Metanephros (tissue), 2 donors: ENCODE data around the genes PLET1 and NXPE4.

DNA sequence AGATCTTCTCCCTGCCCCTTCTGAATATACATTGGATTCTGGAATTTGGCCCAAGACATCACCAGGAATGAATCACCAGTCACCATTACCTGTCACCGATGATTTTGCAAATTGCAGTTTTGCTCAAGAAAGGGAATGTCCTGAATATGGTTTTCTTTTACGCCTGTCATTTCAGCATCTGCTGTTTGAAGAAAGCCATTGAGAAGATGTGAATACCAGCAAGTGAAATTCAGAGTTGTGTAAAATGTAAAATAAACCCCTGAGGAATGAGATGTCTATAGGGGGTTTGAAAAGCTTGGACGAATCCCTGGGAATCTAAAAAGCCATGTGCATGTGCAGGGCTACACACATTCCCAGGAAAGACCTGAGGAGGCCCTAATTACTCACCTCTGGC, at the start of gene PLET1:
TSS of gene PLET1 (minus strand) at position 171 of the 394 bp plus-strand sequence.
- RAMPAGE, long total RNA = no peak

DNA sequence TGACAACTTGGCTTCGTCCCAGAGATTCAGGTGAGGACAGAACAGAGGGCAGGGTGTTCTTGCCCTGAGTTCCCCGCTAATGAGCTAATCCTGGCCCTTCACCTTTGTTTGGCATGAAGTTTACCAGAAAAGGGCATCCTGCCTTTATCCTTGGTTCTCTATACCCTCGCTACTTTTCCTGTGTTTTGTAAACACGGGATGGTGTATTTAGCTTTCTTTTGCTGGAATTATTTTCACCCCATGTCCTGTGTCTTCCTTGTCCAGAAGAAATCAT, 10.4 kb upstream of the PLET1 start:
- RAMPAGE, long total RNA = no peak

DNA sequence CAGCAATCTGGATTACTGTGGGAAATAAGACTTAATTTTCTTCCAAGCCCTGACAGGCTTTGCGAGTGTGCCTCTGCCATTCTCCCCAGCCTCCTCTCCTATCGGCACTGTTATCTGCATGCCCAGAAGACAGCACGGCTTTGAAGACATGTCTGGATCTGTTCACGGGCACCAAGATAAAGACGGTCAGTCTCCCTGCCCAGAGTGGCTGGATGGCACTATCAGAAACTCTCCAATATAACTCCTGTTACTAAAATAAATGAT, 182.7 kb upstream of the NCAM1 start:
- RAMPAGE, long total RNA = no peak

GRCh38 chr11:112950192-112950568, 11.0 kb upstream of the NCAM1 start:
- RAMPAGE, long total RNA = no peak

GRCh38 chr11:112962133-112962722, 1.0 kb downstream of the NCAM1 start:
- RAMPAGE, long total RNA = no peak

DNA sequence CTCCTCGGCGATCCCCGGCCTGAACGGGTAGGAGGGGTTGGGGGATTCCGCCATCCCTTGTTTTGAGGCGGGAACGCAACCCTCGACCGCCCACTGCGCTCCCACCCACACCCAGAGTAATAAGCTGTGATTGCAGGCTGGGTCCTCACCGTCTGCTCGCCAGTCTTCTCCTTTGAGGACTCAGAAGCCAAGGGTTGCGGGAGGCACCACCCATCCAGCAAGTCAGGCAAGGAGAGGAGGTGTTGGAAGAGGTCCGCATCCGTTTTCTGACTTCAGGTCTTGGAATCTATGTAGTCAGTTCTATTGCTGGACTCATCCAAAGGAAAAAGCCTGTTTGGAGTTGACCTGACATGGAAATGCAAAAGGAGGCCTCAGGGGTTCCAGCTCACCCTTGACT, 309 bp upstream of the DRD2 start:
- RAMPAGE, long total RNA = no peak

- RAMPAGE, long total RNA = no peak
Measured at GRCh38 chr11:113873188-113873646, 2.2 kb downstream of the USP28 start.

GRCh38 chr11:114073200-114074465, 14.1 kb downstream of the ZBTB16 start:
- RAMPAGE, long total RNA = no peak

DNA sequence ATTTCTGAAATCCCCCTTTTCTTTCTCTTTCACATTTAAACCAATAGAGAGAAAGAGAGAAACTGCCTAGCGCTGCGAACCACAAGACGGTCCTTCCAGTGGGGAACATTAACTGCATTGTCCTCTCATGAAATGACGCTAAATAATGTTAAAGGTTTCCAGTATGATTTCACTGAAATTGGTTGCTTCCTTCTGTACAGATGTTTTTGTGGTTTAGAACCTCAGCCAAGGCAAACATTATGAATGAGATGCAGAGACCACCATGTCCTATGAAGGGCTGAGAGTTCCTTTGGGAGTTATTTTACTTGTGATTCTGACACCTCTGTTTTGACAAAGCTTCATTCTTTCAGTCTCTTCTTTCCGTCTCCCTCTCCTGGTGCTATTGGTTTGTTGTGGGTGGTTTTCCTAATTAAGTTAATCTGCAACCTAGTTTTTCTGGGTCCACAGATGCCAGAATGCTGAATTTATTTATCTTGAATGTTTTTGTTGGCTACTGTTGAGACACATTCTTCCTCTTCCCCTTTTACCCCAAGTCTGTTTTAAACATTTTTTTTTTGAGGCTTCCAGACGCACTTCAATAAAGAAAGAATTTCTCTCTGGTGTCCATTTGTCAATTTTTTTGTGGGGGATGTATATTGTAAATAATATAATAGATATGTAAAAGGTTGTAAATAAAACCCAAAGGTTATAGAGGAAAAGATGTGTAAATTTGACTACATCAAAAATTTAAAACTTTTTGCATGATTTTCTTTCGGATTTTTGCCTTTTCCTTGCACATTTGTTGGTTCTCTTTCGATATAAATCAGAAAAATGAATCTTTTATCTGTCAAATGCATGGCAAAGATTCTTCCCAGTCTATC, 52.1 kb downstream of the ZBTB16 start:
- RAMPAGE, long total RNA = no peak

GRCh38 chr11:114128032-114129095, 68.9 kb downstream of the ZBTB16 start:
- RAMPAGE, long total RNA = no peak

DNA sequence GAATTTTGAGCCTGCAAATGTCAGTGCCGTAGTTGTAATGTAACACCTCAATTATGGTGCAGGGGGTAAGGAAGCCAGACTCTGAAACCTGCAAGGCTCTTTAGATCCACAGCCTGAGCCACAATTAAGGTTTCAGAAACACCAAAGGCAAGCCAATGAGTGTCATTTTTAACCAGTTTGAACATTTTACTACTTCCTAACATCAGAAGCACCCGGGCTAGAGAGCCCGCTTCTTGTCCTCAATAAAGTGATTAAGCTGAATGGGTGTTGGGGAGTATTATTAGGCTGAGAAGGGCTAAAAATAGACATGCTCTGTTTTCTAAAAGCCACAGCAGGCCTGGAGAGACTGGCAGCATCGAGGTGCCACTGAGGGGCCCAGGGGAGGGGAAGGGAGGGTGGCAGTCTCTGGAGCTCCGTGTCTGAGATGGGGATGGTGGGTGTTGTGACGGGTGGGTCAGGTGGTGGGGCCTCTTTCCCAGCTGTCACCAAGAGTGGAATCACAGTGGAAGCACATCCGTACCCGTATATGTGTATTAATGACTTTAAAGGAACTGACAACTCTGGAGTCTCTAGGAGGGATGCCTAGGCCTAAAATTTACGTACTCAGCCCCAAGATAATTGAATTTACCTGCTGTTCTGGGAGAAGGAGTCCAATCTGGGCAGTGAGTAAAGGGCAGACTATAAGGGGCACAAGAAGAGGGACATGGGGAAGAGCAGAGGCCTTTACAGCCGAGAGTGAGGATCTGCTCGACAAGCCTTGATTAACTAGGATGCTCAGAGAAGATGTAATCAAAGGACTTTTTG, 113.7 kb downstream of the ZBTB16 start:
- RAMPAGE, long total RNA = no peak

DNA sequence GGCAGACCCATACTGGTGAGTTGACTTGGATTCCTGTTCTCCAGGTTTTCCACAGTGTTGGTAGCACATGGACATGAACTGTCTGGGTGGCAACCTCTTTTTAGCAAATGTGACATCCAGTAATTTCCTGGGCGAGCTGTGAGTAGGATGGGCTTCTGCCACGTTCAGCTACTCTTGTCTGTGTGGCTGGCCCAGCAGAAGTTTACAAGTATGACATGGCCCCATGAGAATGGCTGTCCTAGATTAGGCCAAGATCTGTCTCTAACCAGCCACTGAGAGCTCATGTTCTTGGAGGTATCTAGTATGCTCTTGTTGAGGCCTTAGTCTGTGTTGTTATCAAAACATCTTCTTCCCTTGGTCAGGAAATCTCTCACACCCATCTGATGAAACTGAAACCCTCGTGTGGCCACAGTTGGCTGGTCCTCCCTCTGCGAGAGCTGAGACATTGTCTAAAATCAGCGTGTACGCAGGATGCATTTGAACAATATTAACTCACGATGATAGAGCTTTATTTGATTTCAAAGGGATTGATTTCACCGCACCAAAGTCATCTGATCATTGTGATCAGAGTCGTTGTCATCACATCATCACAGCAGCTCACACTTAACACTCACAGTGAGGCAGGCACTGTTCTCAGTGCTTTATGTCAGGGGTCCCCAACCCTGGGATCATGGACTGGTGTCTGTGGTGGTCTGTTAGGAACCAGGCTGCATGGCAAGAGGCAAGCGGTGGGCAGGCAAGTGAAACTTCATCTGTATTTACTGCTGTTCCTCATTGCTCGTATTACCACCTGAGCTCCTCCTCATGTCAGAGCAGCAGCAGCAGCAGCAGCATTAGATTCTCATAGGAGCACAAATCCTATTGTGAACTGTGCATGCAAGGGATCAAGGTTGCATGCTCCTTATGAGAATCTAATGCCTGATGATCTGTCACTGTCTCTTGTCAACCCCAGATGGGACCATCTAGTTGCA, 108.9 kb upstream of the NNMT start:
- RAMPAGE, long total RNA = no peak

- RAMPAGE, long total RNA = no peak
Measured at GRCh38 chr11:114200223-114201083, 95.7 kb upstream of the NNMT start.

DNA sequence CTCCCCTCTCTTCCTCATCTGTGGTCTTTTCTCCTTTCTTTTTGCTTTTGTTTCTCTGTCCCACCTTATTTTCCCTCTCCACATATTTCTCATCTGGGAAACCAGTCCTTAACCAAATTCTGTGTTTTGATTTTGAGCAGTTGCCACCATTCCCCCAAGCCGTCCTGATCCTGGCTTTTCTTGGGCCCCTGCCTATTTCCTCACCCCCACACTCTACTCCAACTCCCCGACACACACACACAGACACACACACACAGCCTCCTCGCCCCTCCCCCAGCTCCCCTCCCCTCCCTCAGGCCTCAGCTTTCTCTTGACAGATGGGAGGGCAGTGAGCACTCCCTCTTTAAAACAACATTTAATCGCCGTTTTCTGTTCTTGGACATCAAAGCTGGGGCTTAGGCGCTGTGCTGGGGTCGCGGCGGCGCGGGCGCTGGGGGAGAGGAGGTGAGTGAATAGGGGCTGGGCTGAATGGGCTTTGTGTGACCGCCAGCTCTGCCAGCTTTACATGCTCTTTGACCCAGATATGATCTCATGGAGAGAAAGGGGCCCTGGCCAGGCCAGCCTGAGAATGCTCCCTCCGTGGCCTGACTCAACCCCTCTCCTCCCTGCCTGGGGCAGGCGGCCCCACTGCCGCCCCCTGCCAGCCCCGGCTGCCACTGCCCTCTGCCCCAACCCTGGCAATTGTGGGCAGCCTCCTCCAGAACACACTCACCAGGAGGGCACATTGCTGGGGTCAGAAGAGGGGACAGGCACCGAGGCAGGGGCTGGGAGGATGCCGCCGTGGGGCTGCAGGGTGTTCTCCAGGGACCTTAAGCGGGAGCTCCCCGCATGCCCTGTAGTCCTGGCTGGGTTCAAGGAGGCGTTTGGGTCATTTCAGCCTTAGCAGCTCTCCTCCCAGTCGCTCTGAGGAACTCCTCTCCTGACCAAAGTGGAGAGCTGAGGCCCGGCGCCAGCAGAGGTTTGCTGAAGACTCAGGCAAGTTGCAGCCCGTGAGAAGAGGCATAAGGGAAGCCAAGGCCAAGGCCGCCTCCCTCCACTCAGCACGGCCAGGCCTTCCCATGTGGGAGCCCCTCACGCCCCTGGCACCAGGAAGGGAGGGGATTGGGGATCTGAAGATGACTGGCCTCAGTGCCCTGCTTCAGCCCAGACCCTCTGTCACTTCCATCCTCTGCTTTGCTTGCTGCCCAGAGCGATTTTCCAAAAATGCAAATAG, 38.4 kb upstream of the NNMT start:
- RAMPAGE, long total RNA = no peak

DNA sequence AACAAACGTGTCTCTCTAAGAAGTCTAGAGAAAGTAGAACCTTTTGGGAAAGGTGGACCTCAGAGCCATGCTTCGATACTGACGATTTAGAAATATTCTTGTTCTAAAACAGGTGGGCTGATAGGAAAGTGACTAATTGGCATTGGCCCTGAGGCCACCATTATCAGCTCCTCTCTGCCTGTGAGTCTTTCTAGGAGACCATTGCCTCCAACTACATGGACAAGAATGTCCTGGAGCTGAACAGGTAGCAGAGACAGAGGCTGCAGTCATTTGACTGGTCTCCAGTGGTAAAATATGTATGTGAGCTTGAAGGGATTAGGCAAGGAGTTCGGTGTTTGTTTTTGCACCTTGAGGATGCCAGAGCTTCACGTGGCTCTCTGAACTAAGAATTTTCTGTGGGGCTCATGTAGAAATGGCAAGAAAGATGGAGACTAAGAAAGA, 22.0 kb upstream of the NNMT start:
- RAMPAGE, long total RNA = no peak

GRCh38 chr11:114595470-114596144, at the start of gene NXPE4:
NXPE4 (minus strand) TSS chr11:114595786.
- RAMPAGE, long total RNA = no peak

DNA sequence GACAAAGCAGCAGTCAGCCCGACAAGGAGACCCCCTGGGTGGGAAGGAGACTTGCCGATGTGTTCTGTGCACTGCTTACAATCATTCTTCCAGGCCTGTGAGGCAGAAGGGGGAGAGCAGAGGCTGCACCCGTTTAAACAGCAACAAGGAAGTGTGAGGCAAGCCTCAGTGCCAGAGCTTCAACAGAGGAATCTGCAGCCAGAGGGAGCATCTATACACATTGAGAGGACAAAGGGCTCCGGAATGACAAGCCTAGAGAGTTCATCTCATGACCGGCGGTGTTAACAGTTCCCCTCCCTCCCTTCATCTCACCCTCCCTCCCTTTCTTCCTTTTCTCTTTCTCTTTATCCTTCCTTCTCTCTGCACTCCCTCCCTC, 121.2 kb downstream of the NXPE2 start:
- RAMPAGE, long total RNA = no peak

DNA sequence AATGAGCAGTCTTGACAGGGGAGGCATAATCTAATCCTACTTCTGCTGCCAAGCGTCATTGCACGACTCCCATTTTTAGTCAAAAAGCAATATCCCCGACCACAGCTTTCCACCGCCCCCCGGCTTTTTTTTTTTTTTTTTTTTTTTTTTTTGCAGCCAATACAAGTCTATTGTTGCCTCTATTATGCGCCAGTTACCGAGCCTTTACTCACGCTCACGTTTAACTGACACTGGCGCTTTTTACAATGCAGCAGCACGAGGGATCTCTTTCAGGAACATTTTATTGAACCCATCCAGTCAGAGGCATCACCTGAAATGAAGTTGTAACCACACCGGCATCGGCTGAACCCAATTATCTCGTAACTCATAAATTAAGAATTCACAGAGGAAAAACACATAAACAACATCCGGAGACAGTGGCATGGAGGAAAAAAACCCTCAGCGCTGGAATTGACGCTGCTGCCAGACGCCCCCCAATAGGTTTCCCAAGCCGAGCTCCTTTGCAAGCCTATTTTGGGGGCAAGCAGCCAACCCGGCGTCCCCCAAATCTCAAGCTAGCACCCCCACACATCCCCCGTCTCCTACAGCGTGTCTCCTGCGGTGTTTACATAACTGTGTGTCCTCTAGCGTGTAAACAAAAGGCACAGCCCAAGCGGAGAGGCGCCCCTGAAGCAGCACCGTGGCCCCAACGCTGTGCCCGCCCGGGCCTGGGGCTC, 1.9 kb downstream of the CADM1 start:
- RAMPAGE, long total RNA = no peak

- RAMPAGE, long total RNA = no peak
Measured at GRCh38 chr11:115560597-115560982, 56.4 kb upstream of the CADM1 start.

GRCh38 chr11:115622749-115623548, 118.7 kb upstream of the CADM1 start:
- RAMPAGE, long total RNA = no peak